Tibial nerve (tissue), 3 donors: ENCODE measurements around a stretch of chr12.

DNA sequence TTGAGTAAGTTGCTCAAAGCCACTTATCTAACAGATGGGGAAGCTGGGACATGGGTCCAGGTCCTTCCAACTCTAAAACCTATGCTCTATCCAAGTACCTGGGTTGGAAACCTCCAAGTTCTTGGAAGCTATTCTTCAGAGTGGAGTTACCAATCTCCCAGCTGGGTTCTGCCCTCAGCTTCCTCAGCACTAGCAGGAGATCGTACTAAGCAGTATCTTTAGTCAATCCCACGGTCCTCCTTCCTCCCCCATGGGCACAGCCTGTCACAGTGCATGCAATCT, 5.3 kb upstream of the LPAR5 start:
- PRO-cap = no peak
- RAMPAGE, long total RNA, 3 experiments = no peak in any of the 3 experiments

DNA sequence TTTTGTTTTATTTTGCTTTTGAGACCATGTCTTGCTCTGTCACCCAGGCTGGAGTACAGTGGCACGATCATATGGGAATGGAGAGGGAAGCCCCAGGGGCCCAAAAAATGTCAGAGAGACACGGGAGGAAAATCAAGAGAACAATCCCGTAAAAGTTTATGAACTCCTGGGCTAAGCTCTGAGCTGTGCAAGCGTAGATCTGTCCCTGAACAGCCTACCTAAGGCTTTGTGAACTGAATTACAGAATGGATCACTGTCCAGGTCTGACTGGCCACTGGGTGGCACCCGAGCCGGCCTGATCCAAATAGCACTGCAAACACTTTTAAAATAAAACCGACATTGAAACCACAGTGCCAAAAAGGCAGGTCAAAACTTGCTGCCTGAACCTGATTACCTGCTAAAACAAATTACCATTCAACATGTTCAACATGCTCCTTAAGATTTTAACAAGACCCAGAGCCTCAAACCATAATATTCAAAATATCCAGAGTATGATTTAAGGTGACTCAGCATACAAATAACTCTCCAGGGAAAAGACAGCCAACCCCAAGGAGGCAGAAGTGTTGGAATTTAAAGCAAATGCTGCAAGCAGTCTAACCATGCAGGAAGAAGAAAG, 11.9 kb downstream of the COPS7A start:
- PRO-cap = no peak
- RAMPAGE, long total RNA, 3 experiments = no peak in any of the 3 experiments

- PRO-cap = no peak
- RAMPAGE, long total RNA, 3 experiments = no peak in any of the 3 experiments
These were observed 988 bp upstream of the LAG3 start for GRCh38 chr12:6771071-6771993.

DNA sequence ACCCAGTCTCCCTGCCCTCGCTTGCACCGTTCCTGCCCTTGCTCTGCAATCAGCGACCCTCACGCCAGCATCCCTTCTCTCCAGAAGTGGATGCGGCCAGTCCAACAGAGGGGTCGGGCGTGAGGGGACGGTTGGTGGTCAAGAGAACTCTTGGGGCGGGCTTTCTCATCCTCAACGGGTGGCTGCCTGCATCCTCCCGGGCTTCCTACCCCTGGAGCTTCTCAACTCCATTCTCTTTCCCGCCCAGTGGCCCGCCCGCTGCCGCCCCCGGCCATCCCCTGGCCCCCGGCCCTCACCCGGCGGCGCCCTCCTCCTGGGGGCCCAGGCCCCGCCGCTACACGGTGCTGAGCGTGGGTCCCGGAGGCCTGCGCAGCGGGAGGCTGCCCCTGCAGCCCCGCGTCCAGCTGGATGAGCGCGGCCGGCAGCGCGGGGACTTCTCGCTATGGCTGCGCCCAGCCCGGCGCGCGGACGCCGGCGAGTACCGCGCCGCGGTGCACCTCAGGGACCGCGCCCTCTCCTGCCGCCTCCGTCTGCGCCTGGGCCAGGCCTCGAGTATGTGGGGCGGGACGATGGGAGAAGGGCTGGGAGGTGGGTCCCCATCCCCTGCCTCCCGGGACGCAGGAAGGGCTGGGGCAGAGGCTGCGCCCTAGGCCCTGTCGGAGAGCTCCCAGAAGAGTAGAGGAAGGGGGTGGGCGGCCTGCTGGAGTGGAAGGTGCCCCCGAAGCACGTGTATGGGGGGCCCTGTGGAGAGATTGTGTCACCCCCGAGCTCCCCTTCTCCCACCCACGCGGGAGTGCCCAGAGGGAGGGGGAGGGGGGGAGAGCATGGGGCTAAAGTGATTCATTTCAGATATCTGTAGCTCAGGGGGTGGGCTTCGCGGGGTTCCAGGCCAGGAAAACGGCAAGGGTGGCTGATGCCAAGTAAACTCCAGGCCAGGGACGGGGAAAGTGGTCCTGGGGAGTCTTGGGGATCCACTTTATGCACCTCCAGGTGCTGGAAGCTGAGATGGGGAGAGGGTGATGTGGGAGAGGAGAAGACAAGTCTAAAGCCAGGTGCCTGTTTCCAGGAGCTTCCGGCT, 1.5 kb downstream of the LAG3 start:
- PRO-cap = no peak
- RAMPAGE, long total RNA, 3 experiments = no peak in any of the 3 experiments

DNA sequence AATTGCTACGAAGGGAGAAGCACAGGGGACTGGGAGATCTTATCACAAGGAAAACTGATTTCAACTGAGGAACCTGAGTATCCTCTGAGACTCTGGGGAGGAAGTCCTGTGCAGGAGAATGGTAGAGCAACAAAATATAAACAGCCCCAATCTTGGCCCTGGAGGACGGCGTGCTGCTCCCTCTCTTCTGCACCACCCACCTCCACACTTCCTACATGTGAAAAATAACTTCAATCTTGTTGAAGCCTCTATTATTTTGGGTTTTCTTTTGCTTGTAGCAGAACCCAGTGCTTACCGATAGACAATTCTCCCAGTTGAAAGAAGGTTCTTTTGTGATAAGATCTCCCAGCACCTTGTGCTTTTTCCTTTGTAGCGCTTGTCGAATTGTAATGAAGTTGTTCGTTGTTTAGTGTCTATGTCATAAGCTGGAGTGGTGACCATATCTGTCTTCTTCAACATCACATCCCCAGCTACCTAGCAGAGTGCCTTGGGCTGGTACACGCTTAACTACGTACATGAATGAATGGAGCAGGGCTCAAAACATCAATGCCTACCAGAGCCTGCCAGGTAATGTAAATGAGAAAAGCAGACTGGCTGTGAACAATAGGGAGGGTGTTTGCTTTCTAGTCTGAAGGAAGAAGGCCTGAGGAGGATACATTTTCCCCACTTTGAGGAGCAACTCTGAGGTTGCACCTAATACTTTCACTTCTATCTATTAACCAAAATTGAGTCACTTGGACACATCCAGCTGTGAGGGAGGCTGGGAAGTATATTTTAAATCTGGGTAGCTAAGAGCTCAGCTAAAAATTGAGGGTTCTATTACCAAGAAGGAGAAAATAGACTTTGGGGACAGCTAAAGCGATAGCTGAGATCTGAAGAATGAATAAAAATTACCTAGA, 2.6 kb upstream of the CD4 start:
- PRO-cap = no peak
- RAMPAGE, long total RNA, 3 experiments = no peak in any of the 3 experiments

GRCh38 chr12:6829544-6830190, 1.5 kb downstream of the P3H3 start:
- PRO-cap = no peak
- RAMPAGE, long total RNA, 3 experiments = no peak in any of the 3 experiments

DNA sequence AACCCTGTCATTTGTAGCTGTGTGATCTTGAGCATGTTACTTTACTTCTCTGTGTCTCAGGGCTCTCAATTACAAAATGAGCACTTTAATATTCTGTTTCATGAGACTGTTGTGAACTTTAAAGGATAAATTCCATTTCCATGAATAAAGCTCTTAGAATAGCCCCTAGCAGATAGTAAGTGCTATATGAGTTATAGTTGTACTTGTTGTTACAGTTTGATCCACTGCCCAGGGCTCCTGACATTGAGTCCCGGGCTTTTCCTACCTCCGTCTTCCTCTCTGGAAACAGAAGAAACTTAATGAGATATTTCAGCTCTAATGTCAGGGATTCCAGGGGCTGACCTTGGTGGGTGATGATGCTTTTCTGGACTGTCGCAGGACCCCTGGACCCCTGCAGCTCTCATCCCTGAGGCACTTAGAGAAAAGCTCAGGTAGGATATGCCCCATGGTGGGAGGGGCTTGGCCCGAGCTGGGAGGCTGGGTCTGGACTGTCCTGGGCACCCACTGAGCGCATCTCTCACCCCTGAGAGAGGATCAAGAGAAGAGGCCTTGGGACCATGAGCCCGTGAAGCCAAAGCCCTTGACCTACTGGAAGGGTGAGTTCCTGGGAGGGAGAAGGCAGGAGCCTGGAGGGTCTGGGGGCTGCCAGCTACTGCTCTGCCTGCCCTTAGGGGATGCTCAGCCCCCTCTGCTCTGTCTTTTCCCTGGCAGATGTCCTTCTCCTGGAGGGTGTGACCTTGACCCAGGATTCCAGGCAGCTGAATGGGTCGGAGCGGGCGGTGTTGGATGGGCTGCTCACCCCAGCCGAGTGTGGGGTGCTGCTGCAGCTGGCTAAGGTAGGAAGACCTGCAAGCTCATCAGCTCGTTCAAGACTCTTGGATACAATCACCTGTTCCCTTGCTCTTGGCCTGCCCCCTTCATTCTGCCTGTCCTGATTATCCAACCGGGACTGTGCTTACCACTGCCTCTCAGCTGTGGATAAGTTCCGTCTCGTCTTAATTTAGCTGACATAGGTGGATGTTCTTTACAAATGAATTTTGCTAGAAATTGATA, 5.3 kb downstream of the P3H3 start:
- PRO-cap = no peak
- RAMPAGE, long total RNA, 3 experiments = no peak in any of the 3 experiments

GRCh38 chr12:6843314-6843930, 2.7 kb downstream of the GNB3 start:
- PRO-cap = no peak
- RAMPAGE, long total RNA, 3 experiments = no peak in any of the 3 experiments

- PRO-cap = no peak
- RAMPAGE, long total RNA, 3 experiments = no peak in any of the 3 experiments
These were observed 913 bp upstream of the ATN1 start for GRCh38 chr12:6926922-6927170.

DNA sequence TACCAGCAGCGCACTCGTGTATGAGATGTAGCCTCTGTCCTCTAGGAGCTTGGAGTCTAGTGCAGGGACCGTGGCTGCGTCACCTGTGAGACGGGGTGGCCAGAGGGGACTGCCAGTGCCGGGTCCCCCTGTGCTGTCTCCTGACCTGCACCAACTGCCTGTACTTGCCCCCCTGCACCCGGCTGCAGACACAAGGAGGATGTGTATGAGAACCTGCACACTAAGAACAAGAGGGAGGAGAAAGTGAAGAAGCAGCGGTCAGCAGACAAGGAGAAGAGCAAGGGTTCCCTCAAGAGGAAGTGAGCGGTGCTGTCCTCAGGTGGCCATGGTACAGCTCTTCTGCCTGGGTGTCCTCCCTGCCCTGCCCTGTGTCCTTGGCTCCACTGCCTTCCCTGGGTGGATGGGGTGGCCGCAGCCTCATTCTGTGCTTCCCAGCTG, 9.5 kb downstream of the PTPN6 start:
- PRO-cap = no peak
- RAMPAGE, long total RNA, 3 experiments = no peak in any of the 3 experiments

- PRO-cap = no peak
- RAMPAGE, long total RNA, 3 experiments = no peak in any of the 3 experiments
These were observed 17.5 kb downstream of the EMG1 start for GRCh38 chr12:6988028-6988771.

- PRO-cap = no peak
- RAMPAGE, long total RNA, 3 experiments = start-site peak on the minus strand in 1 of 3 experiments, at chr12:7089250-7089703 at its widest, 187 to 205 reads per replicate
These were observed 2.9 kb downstream of the C1R start for GRCh38 chr12:7089079-7090008.

- PRO-cap = bidirectional peak, plus-strand start at chr12:7090454, minus-strand start at chr12:7090341
- RAMPAGE, long total RNA, 3 experiments = no peak in any of the 3 experiments
These were observed 2.1 kb downstream of the C1R start for GRCh38 chr12:7090009-7090692.

GRCh38 chr12:7096460-7097358, 4.5 kb upstream of the C1R start:
- PRO-cap = no peak
- RAMPAGE, long total RNA, 3 experiments = no peak in any of the 3 experiments

DNA sequence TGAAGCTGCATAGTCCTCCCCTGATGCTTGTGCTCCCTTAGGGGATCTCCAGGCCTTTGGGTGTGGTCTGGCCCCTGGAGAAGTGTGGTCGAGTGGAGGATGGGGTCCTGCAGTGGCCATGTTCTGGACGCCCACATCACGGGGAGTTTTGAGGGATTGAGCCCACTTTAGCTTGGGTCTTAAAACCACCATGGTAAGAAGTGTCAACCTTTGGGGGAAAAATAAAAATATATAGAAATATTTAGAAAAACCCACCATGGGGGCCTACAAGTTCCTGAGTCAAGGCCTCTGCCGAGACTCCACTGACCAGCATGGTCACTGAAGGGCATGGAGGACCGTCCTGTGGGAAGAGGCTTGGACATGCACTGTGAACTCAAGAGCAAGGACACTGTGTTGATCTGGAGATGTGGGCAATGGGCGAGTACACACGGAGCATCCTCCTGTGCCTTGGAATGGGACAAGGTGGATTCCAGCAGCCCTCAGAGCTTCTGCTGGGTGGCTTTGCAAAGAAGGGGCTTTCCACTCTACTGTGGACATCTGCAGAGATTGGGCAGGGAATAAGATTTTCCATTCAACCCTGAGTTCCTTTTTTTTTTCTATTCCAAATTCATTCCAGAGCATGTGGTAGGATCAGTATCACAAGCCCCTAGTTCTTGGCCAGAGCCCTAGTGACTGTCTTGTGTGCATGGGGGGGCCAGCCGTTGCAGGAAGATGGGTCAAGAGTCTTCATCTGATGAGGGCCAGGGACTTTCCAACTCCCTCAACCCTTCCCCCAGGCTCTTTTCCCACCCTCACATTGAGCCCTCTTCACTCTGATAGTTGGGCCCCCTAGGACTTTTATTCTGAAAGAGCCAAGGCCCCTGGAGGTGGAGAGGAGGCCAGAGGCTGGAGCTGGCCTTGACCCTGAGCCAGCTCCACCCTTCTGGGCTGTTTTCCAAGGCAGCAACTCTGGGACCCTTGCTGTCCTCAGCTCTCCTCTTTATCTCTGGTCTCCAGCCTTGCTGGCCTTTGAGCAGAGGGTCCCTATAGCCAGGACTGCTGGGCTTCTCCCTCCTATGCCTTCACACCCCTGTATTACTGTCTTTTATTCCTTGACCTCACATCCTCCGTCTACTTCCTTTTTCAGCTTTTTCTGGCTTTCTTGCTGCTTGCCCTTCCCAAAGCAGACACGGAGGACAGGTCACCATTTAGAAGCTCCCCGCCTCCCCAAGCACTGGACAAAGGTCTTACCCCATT, 6.0 kb downstream of the RBP5 start:
- PRO-cap = no peak
- RAMPAGE, long total RNA, 3 experiments = no peak in any of the 3 experiments

GRCh38 chr12:7127412-7128559, 903 bp downstream of the RBP5 start:
- PRO-cap = no peak
- RAMPAGE, long total RNA, 3 experiments = no peak in any of the 3 experiments

GRCh38 chr12:7161811-7162150, 27.7 kb upstream of the PEX5 start:
- PRO-cap = no peak
- RAMPAGE, long total RNA, 3 experiments = no peak in any of the 3 experiments

GRCh38 chr12:7210335-7210977, 21.0 kb downstream of the PEX5 start:
- PRO-cap = no peak
- RAMPAGE, long total RNA, 3 experiments = no peak in any of the 3 experiments

DNA sequence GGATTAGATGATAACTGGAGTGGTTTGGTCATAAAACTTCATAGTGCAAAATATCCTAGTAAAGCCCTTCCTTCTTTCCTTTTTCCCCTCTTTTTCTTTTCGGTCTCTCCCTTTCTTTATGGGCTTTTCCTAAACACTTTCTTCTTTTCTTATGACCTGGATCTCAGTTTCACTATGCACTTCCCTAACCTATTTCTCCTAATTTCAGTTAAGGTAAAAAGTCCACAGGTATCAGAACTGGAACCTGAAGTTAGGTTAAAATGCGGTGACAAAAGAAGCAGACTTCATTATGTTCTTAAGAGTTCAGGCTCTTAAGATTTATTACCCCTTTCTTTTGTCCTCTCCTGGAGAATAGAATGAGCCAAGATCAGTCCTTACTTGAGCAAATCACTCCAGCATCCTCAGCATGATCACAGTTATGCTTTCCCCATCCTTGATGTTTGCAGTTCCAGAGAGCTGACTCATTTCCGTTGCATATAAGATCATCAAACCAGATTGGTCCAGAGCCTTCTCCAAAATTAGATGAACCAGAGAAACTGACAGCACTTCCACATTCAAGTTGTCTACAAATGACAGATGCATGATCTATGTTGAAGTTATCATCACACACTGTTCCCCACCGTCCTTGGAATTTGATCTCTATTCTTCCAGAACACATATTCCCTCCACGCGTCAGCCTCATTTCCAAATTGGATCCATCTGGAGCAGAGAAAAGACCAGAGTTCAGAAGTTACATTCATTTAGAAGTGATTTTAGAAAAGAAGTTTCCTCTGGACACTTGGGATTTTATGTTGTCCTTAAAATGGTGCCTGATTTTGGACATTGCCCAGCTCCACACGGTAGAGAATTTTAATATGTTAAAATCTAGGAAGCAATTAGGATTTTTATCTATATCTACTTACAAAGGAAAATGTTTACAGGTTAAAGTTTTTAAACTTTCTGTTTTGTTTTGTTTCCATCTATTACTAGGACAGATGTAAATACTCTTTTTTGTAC, 4.8 kb downstream of the CD163 start:
- PRO-cap = unidirectional peak, minus-strand start at position 414 of the sequence
- RAMPAGE, long total RNA, 3 experiments = start-site peak on the minus strand in 2 of 3 experiments, centred at positions 411 to 530 of the sequence, 166 to 1,209 reads per replicate

DNA sequence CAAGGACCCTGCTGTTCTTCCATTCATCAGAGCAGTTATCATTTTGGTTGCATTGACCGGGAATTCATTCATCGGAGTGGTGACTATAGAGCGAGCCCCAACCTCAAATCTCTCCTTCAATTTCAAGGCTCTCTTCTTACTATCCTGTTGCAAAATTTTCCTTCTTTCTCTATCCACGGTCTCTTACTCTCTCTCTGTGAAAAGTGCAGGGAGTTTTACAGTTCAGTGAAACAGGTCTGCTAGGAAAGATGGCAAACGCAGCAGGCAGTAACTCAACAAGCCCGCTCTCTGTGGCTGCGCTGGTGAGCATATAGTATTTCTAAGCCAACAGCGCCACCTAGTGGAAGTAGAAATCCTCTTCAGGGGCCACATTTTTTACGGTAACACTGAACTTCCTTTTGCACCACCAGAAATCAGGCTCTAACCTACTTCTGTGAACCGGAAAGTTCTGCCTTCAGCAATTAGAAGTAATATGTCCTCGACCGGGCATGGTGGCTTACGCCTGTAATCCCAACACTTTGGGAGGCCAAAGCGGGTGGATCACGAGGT, 27.1 kb downstream of the APOBEC1 start:
- PRO-cap = no peak
- RAMPAGE, long total RNA, 3 experiments = no peak in any of the 3 experiments